Vagina (tissue), 1 donor: ENCODE measurements around a stretch of chr14.

GRCh38 chr14:101867814-101868454 is 96.4 kb upstream of the DYNC1H1 start:
- PRO-cap, result no peak
- RAMPAGE, long total RNA, result start-site peak on the plus strand at chr14:101867922-101867957, 18 reads

- PRO-cap, result no peak
- RAMPAGE, long total RNA, result no peak
Observed at GRCh38 chr14:101979607-101980225, 15.3 kb downstream of the DYNC1H1 start.

- PRO-cap, result no peak
- RAMPAGE, long total RNA, result no peak
Observed at GRCh38 chr14:102019836-102020582, 55.6 kb downstream of the DYNC1H1 start.

GRCh38 chr14:102086239-102086660 is 594 bp downstream of the HSP90AA1 start:
- PRO-cap, result bidirectional peak, plus-strand start at chr14:102086602, minus-strand start at chr14:102086463
- RAMPAGE, long total RNA, result no peak

DNA sequence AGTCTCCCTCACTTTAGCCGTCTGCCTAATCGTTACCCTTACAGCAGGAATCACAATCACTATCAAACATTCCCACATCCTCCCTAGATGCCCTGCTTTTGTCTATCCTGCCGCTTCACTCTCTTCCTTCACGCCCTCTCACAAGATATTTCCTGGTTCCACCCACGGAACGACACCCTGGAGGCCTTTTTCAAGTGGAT is 58.9 kb downstream of the MOK start:
- PRO-cap, result no peak
- RAMPAGE, long total RNA, result no peak

- PRO-cap, result no peak
- RAMPAGE, long total RNA, result no peak
Observed at GRCh38 chr14:102264819-102265424, 40.0 kb downstream of the MOK start.

DNA sequence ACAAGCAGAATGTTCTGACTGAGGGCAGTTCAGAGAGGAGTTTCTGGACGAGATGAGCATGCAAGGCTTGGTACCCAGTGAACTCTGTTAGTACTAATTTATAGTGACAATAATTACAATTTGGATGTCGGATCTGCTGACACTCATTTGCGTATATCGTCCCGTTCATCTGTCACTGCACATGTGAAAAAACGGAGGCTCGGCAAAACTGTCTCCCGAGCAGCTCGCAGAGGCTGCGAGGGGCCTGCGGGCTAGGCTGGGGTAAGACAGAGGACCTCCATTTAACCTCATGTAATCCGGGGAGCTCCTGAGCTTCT is 275 bp downstream of the CINP start:
- PRO-cap, result no peak
- RAMPAGE, long total RNA, result no peak

- PRO-cap, result no peak
- RAMPAGE, long total RNA, result no peak
Observed at GRCh38 chr14:102505204-102506158, 4.1 kb downstream of the ANKRD9 start.

DNA sequence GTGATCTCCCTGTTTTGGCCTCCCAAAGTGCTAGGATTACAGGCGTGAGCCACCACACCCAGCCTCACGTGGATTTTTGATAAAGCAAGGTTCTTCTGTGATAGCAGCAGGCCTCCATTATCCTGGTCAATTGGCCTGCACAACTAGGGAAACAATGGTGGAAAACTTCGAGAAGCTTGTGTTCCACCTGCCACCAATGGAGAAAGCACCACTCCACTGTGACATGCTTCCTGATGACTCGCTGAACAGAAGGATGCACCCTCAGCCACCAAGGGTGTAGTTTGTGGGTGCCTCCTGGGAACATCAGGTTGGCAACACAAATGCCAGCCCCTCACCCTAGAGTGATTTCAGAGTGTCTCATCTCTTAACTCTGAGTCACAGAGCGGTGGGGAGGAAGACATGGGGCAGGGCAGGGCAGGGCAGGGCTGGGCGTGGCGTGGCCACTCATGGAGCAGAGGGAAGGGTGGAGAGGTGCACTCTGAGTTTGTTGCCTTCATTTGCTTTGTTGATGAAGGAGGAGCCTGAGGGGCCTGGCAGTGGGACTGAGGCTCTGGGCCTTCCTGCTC is 17.8 kb upstream of the ANKRD9 start:
- PRO-cap, result no peak
- RAMPAGE, long total RNA, result no peak

DNA sequence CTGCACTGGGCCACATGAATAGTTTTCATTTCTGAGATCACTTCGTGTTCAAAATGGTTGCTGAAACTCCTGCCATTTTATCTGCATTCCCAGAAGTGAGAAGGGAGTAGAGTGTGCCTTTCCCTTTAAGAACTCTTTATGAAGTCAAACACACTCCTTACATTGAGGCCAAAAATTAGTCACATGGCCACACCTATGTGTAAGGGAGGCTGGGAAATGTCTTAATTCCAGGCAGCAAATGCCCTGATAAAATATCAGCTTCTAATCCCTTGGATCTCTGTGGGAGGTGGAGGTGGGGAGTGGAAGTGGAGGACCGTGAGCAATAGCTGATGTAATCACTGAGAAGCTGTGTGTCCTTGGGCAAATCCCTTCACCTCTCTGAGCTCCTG is 22.6 kb upstream of the ANKRD9 start:
- PRO-cap, result no peak
- RAMPAGE, long total RNA, result no peak

DNA sequence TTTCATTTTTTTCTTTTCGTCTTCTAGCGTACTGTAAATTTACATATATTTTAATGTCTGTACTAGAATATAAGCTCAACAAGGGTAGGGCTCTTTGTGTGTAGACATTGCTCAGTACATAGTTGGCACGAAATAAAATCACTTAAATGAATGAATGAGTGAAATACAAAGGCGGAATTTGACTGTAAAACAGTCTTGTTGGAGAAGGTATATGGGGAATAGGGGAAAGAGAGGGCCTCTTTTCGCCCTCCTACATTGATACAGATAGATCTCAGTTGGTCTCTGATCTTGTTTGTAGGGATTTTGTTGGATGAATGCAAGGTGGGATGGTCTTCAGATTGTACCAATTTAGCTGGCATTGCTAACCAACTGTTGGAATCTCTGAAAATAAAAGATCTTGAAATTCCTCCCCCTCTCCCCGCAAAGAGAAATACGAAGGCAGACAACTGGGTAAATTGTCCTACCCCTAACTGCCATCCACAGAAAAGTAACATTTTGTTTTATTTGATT is 29.2 kb downstream of the RCOR1 start:
- PRO-cap, result no peak
- RAMPAGE, long total RNA, result no peak

DNA sequence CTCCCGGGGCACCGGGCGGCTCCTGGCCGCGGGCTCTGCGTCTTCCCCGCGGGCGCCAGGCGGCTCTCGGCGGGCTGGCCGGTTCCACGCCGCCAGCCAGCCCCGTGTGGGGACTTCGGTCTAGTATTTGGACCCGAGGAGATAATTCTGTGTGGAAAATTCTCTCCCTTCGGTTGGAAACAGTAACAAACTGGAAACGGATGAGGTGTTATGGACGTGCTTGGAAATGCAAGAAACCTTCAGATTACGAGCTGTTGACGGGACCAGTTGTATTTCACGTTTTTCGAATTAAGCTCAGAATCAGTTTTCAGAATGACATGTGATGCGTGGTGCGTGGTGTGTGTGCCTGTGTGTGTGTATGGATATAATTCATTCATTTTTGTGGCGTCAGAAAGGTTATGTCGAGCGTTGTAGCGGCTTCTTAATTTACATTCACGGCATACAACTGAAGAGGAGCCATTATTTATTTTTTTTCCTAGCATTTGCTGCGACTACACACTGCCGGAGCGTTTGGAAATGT is 1.1 kb downstream of the TRAF3 start:
- PRO-cap, result no peak
- RAMPAGE, long total RNA, result no peak

GRCh38 chr14:102849574-102850342 is 72.5 kb downstream of the TRAF3 start:
- PRO-cap, result no peak
- RAMPAGE, long total RNA, result no peak

- PRO-cap, result no peak
- RAMPAGE, long total RNA, result no peak
Observed at GRCh38 chr14:102867947-102868727, 54.3 kb upstream of the AMN start.

DNA sequence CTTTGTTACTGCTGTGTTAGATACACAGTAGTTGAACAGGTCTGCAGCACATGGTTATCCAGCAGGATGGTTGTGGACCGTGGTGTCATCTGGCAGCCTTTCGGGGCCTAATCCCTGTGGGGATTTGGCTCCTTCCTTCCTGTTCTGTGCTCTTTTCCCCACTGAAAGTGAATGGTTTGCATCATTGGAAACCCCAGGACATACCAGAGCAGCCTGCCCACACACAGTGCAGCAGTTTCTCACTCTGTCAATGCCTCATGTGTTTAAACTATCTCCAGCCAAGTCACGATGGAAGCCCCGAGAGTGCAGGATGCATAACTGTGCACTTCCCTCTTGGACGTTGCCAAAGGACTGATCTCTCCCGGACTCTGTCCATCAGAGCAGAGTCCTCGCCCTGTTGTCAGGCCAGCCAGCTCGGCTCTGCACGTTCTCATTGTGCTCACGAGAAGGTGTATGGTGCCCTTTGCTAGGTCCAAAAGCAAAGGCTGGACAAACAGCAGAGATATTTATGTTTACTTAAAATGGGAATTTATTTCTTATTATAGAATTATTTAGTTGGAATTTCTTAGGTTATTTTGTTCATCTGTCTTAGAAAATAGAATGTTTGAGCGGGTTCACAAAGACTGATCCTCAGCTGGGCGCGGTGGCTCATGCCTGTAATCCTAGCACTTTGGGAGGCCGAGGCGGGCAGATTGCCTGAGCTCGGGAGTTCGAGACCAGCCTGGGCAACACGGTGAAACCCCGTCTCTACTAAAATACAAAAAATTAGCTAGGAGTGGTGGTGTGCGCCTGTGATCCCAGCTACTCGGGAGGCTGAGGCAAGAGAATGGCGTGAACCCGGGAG is 28.8 kb upstream of the AMN start:
- PRO-cap, result no peak
- RAMPAGE, long total RNA, result start-site peak on the plus strand centred at position 177 of the sequence, 523 bp wide, 11 reads

- PRO-cap, result no peak
- RAMPAGE, long total RNA, result no peak
Observed at GRCh38 chr14:102918060-102918429, 4.4 kb upstream of the AMN start.

GRCh38 chr14:102966458-102967409 is 44.3 kb downstream of the AMN start:
- PRO-cap, result no peak
- RAMPAGE, long total RNA, result no peak

DNA sequence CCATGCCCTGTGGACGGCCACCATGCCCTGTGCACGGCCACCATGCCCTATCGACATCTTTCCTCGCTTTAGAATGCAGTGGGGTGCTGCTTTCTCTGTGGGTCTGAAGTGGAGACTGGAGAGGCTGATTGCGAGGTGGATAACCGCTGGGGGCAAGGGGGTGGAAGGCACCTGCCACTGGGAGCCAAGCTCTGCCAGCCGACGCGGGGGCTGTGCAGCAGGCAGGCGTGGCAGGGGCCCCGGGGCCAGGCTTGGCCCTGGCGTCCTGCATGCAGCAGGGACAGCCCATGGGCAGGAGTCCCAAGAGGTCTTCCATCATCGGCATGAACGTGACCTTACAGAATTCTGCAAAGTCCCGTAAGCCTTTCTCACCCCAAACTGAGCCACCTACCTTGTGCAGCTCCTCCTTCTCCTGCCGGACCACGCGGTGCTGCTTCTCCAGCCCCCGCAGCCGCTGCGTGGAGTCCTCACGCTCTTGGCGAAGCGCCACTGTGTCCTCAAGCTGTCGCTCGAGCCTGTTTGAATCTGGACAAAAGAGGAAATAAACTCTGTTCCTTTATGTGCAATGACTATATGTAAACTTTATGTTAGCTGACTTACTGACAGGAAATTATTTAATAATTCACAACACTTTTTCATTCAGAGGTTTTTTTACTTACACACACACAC is 51.3 kb downstream of the AMN start:
- PRO-cap, result no peak
- RAMPAGE, long total RNA, result start-site peak on the minus strand centred at position 522 of the sequence, 13 bp wide, 19 reads

- PRO-cap, result no peak
- RAMPAGE, long total RNA, result no peak
Observed at GRCh38 chr14:103098147-103098472, 3.6 kb downstream of the EXOC3L4 start.

DNA sequence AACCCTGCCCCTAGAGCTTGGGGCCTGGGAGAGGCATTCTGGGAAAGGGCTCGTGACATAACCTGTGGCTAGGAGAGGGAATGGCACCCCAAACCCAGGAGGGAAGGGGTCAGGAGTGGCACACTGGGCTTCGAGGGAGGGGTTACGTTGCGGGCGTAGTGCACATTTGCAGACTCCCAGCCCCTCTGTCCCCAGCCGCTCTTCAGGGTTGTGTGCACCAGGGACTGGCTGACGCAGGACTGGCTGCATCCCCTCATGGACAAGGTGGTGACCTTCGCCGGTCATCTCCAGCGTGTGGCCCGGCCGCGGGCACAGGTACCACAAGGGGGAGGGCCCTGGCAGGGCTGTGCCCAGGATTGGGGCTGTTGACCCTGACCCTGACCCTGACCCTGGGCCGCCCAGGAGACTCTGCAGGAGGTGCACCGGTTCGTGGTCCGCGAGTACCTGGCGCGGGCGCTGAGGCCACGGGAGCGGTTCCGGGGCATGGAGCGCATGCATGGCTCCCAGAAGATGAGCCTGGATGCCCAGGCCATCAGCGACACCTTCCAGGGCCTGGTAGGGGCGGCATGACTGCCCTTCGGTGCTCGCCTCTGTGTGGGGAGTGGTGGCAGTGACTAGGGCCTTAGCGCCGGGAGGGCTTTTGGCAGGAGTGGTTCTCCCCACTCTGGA is 12.8 kb downstream of the EXOC3L4 start:
- PRO-cap, result no peak
- RAMPAGE, long total RNA, result no peak